Colonic mucosa (tissue), 1 donor: ENCODE results near the gene SMIM34.

- PRO-cap: no peak
Measured at GRCh38 chr21:34221869-34222107, 142.0 kb upstream of the KCNE2 start.

GRCh38 chr21:34423689-34424271 lies at the start of gene SMIM34:
SMIM34 (minus strand) TSS chr21:34423951.
- PRO-cap: no peak

DNA sequence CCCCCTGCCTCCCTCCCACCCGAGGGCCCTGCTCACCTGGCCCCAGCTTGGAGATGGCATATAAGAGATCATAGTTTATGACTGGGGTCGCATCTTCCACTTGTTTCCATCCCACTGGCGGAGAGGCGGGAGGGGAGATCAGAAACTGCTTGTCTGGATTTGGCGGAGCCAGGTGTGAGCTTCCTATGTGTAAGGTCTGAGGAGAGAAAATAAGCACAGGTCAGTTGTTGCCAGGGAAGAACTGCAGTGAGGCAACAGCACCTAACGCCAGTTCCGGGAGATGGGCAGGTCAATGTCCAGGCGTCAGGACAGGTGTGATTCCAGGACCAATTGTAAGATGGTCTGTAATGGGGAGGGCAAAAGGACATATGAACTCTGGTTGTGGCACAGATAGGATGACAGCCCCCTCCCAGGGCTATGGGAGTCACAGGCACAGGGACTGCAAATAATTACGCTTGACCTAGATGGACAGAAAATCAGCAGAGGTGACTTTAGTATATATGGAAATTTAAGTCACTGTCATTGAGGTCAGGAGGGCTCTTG lies 9.5 kb upstream of the KCNE1 start:
- PRO-cap: no peak

- PRO-cap: no peak
Measured at GRCh38 chr21:34572148-34572481, 42.8 kb downstream of the RCAN1 start.

- PRO-cap: no peak
Measured at GRCh38 chr21:34844147-34844530, 175.3 kb downstream of the CLIC6 start.

DNA sequence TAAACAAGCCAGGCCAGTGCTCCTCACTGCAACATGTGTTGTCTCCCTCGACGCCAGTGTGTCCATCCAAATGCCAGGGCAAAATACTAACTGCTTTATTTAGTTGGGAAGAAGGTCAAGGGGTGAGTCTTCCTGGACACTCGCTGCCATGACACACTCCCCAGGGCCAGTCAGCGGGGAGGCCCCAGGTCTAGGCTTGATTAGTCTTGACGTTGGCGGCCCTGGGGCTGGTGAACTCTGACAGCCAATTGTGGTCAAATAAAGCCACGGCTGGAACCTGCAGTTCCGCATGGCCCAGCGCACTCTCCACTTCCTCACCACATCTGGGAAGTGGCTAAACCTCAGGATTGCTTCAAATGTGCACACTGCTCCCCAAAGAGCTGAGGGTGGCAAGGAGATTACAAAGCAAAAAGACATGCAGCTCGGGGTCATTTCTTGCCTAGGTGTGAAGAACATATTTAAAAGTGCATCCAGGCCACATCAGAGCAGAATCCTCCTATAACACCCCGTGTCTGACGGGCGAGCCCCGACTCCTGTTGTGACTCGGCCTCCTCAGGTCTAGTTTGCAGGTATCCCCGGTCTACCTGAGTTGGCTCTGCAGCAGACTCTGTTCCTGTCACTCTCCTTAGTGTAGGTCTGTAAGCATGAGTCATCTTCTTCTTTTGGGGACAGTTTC lies 183.5 kb downstream of the RUNX1 start:
- PRO-cap: no peak

GRCh38 chr21:34987018-34988012 lies 61.8 kb downstream of the RUNX1 start:
- PRO-cap: unidirectional peak, plus-strand start at chr21:34987327

DNA sequence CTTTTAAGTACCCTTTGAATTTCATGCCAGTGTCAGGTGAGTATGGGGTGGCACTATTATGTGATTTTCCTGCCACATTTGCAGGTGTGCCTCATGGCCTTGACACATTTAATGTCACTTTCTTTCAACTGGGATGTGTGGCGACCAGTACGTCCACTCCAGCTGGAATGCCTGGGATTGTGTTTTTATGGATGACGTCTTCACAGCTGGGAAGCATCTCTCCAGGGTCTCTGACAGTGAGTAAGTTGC lies 43.4 kb downstream of the RUNX1 start:
- PRO-cap: unidirectional peak, minus-strand start at position 169 of the sequence

DNA sequence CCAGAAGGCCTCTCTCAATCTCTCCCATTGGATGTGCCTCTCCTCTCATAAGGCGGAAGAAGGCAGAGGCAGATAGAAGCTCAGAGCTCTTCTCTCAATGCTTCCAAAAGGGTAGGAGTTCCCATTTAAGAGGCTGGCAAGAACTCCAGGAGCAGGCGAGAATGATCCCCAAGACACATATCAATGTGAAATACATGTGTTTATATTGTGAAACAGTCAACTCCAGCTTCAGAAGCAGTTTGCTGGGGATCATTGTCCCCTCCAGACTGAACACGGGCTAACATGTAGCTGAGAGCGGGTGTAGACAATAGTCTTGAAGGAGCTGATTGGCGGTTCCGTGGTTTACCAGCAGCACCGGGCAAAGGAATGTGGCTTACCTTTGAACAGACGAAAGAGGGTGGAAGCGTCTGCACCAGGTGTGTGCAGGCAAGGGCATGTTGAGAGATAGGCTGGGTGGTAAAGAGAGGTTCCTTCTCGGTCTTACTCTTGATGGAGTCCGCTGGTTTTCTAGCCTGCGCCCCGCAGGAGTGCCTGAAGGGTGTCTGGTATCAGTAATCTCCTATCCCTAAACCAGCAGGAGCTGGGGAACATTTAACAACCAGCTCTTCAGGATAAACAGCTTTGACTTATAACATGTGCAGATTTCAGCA lies 27.1 kb downstream of the RUNX1 start:
- PRO-cap: no peak

- PRO-cap: no peak
Measured at GRCh38 chr21:35072789-35073440, 23.8 kb upstream of the RUNX1 start.

- PRO-cap: no peak
Measured at GRCh38 chr21:35102676-35103427, 53.8 kb upstream of the RUNX1 start.

DNA sequence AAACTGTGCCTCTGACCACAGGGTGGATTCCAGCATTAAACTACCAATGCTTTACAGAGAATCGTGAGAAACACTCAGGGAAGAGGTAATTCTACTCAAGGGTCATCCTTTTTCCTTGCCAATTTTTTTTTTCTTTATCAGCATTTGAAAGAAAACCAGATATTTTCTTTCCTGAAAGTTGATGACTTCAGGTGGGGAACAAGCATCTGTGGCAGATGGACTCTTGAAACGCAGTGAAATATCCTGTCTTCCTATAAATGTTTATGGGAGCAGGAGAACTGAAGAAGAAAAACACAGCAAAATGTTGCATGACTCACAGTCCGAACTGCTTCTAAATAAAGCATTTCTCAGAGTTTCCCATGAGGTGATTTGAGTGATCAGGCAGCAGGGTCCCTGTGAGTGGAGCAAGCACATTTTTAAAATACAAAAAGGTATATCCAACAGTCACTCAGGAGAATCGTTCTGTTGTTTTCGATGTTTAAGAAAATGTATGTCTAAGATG lies 154.2 kb upstream of the RUNX1 start:
- PRO-cap: no peak

- PRO-cap: no peak
Measured at GRCh38 chr21:35203739-35204116, 154.6 kb upstream of the RUNX1 start.

- PRO-cap: no peak
Measured at GRCh38 chr21:35528471-35529180, 479.5 kb upstream of the RUNX1 start.

DNA sequence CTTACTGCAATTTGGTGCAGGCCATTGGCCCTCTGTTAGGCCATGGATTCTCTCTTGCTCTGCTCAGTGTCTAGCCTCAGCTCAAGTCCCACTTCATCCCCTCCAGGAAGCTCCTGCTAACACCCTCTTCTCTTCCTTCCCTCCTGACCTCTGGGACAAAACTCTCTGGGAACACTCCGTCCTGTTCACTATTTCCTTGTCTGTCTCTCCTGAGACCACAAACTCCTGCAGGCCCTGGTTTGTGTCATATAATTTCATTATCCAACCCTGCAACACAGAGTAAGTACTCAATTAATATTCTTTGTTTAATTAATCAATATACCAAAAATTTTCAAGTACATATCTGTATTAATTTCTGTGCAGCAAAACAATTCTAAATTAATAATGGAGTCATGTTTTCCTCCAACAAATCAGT lies 245.4 kb downstream of the SETD4 start:
- PRO-cap: no peak

GRCh38 chr21:35964107-35964395 lies 96.3 kb downstream of the SETD4 start:
- PRO-cap: no peak

- PRO-cap: bidirectional peak, plus-strand start at chr21:36004811, minus-strand start at chr21:36004667
Measured at GRCh38 chr21:36004492-36004908, 55.8 kb downstream of the SETD4 start.

DNA sequence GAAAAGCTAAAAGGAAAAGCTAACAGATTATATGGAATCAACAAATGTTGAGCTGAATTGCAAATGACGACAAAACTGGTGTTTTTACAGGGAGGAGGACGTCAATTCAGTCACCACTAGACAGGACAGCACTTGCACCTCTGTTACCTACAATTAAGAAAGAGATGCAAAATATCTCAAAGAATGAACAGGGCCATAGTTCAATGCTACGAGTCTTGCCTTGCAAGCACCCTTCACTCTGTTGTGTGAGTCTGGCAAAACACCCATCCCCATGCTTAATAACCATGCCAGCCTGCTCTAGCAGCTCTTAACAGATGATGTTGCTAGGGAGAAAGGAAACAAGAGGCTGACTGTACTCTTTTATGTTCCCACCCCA lies 5.3 kb downstream of the CBR1 start:
- PRO-cap: no peak

DNA sequence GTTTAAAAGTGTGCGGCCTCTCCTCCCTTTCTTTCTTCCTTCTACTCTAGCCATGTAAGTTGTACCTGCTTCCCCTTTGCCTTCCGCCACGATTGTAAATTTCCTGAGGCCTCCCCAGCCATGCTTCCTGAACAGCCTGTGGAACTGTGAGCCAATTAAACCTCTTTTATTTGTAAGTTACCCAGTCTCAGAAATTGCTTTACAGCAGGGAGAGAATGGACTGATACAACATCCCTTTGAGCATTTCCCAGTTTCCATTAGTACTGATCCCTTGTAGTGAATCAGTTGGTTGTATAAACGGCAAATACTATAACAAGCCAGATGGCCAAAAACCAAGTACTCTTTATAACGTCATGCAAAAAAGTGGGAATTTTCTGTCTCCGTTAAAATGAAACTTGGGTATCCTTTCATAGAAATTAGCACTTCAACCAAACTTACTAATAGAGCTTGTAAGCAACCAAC lies 10.2 kb downstream of the CBR1 start:
- PRO-cap: no peak

DNA sequence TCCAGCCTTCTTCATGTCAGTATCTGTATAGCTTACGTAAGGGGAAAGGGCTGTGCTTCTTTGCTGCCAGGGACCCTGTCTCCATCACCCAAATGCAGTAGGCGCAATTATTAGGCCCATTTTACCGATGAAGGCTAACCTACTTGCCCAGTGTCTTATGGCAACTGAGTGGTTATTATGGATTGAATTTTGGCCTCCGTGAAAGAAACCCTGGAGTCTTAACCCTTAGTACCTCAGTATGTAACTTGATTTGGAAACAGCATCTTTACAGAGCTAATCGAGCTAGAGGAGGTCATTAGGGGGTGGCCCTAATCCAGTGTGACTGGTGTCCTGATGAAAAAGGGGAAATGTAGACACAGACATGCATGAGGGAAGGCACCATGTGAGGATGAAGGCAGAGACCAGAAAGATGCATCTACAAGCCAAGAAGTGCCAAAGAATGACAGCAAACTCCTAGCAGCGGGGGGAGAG lies 14.6 kb downstream of the DOP1B start:
- PRO-cap: no peak